Measurements from ENCODE around the gene XNDC1N.

- PRO-cap = no peak
- RAMPAGE, long total RNA, 2 experiments = no peak in any of the 2 experiments
These were observed 34.1 kb upstream of the CTTN start for GRCh38 chr11:70364293-70364557.

DNA sequence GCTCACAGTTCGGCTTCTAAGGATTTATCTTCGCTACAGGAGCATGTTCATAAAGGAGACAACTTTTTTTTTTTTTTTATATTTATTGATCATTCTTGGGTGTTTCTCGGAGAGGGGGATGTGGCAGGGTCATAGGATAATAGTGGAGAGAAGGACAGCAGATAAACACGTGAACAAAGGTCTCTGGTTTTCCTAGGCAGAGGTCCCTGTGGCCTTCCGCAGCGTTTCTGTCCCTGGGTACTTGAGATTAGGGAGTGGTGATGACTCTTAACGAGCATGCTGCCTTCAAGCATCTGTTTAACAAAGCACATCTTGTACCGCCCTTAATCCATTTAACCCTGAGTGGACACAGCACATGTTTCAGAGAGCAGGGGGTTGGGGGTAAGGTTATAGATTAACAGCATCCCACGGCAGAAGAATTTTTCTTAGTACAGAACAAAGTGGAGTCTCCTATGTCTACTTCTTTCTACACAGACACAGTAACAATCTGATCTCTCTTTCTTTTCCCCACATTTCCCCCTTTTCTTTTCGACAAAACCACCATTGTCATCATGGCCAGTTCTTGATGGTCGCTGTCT, 58.0 kb downstream of the CTTN start:
- PRO-cap = no peak
- RAMPAGE, long total RNA, 2 experiments = no peak in any of the 2 experiments

DNA sequence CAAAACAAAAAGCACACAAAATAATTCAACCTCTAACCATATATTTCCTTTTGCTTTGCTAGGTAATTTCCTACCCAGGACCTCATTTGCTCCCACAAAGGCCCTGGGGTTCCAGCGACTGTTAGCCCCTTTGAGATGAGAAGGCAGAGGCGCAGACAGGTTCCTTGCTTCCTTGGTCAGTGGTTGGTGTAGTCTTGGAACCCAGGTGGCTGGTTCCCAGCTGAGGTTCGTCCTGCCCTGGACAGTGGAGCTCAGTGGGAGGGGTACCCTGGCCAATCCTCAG, 61.6 kb downstream of the CTTN start:
- PRO-cap = no peak
- RAMPAGE, long total RNA, 2 experiments = no peak in any of the 2 experiments

DNA sequence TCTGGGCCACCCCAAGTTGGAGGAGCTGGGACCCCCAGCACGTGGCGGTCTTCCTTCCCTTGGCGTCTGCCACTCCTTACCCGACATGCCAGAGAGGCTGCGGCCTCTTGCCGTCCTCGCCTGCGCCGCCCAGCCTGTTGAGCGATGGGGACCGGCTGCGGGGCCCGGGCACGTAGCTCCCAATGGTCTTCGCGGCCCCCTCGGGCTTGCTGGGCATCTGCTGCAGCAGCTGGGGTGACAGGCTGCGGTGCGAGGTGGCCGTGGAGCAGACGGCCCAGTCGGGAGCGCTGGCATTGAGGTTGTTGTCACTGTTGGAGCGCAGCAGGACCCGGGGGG, 421.9 kb downstream of the CTTN start:
- PRO-cap = no peak
- RAMPAGE, long total RNA, 2 experiments = no peak in any of the 2 experiments

DNA sequence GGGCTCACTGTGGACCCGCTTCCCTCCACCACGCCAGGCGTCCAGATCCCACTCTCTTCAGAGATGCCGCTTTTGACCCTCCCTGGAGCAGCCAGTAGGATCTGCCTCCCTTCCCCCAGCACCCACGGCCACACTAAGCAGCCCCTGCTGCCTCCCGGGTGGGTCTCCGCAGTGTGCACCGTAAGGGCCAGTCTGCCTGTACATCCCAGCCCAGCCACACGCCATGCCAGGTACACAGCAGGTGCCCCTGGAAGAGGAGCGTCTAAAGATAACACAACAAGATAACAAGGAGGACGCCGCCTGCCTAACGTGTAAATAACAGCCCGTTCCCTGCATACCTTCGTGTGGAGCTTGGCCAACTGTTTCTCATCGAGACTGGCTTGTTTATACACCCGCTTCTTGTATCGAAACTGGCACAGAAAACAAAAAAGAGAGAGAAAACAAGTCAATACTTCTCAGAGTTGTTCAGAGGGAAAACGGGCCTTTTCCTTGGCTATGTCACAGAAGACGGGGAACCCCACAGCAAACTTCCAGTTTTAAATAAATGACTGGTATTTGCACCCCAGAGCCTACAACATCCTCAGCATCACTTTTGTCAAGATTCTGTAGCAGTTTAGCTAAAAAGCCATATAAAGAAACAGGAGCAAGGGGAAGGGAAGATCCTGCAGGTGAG, 139.3 kb downstream of the SHANK2 start:
- PRO-cap = no peak
- RAMPAGE, long total RNA, 2 experiments = no peak in any of the 2 experiments

DNA sequence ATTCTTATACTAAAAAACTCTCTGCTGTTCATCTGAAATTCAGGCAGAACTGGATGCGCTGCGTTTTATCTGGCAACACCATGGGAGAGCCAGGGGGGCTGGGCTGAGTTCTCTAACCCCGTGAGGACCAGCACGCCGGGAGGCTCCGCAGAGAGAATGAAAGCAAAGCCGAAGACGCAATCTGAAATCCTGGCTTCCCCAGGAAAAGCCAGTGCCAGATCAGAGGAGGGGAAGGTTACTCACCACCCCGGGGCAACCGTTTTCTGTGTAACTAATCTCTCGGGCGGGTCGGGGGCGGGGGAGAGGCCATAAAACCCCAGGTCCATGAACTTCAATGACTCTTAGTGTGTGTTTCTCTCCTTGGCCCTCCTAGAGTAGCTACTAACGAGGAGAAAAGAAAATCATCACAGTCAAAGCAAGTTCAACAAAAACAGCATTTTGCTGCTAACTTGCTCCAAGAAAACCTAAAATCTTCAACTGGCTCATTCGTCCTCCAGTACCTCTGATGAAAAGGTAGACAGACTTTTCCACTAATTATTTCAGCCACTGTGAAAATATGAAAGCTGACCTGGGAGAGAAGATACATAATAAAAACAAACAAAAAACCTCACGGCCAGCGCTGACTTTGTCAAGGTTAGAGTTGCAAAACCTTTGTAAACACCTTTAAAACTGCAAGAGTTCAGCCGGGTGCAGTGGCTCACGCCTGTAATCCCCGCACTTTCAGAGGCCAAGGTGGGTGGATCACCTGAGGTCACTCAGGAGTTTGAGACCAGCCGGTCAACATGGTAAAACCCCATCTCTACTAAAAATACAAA, 99.2 kb downstream of the SHANK2 start:
- PRO-cap = no peak
- RAMPAGE, long total RNA, 2 experiments = no peak in any of the 2 experiments

DNA sequence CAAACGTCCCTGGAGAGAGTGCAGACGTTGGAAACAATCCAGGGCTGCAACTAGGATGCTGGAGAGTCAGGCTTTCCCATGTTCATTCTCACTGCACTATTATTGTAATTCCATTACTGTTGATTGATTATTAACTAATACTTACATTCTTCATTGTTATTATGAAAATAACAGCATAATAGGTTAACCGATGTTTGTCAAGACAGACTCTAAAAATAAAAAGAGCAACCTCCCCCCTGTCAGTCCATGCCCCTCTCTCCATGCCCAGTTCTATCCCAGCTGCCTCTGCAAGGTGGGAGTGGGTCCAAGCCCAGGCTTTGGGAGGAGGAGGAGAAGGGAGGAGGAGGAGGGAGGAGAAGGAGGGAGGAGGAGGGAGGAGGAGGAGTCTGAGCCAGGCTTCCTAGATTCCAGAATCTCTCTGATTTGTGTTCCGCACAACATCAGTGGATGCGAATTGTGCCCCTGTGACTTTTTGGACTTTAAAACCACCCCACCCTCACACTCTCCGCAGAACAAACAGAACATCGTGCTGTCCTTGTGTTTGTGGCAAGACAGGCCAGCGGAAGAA, 16.1 kb upstream of the SHANK2 start:
- PRO-cap = no peak
- RAMPAGE, long total RNA, 2 experiments = no peak in any of the 2 experiments

DNA sequence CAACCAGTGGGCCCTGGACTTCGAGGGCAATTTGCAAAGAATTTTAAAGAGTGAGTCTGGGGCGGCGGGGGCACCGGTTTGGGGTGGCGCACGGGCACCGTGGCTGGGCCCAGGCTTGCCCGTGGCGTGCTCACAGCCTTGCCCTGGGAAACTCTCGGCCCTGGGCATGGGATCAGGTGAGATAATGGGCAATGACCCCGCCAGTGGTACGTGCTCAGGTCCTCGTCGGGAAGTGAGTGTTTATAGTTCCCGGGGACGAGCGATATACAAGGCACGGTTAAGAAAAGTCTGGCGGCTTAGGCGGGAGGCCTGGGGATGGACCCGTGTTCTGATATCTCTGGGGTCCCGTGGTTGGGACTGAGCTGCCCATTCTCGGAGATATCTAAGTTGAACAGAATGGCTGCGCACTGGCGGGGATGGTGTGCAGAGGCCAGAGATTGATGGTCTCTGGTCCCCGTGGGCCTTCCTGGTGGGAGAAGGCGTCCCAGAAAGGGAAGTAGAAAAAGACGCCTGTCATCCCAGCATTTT, 393 bp downstream of the NADSYN1 start:
- PRO-cap = no peak
- RAMPAGE, long total RNA, 2 experiments = no peak in any of the 2 experiments

DNA sequence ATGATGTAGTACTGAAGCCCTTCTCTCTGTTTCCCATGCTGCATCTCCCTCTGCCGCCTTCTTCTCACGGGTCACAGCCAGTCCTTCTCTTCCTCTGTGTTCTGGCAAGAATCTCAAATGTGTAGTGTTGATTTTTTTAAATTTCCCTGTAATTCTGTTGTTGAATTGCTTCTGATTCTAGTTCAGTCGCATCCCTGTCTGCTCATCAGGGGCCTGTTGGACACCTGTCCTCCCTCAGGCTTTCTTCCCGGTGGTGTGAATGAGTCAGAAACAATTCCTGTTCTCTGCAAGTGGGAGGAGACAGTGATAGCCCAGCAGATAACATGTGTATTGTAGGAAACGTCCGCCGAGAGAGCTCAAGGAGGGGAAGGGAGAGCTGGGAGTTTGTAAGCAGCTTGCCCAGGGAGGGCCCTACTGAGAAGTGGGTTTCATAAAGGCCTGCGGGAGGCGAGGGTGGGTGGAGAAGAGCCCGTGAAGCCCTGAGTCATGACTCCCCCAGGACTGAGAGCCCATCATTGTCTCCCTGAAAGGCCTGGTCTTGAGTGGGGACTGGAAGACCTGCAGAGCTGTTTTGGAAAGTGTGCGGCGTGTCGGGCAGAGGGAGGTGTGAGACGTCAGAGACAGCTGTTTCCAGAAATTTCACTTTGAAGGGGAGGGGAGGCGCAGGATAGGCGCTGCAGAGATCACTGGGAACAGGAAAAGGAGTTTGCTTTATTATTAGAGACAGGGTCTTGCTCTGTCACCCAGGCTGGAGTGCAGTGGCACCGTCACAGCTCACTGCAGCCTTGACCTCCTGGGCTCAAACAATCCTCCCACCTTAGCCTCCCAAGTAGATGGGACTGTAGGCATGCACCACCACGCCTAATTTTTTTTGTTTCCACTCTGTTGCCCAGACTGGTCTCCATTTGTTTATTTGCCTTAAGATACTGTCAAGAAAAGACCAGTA, 35.2 kb downstream of the NADSYN1 start:
- PRO-cap = no peak
- RAMPAGE, long total RNA, 2 experiments = no peak in any of the 2 experiments

DNA sequence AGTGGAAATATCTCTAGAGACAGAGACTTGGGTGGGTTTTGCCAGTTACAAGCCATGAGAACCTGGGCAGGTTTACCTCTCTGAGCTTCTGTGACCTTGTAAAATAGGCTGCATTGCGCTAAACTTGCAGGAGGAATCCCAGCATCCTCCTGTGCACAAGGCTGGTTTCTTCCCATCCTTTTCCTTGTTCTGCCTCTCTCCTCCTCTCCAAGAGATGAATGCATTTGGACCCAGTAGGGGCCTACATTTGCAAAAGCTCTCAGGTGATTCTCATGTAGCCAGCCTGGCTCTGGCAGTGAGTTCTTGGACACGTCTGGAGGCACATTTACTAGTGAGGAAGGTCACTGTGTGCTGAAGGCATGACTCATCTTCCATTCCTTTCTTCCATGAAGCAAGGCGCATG, 73.7 kb upstream of the KRTAP5-11 start:
- PRO-cap = no peak
- RAMPAGE, long total RNA, 2 experiments = no peak in any of the 2 experiments

DNA sequence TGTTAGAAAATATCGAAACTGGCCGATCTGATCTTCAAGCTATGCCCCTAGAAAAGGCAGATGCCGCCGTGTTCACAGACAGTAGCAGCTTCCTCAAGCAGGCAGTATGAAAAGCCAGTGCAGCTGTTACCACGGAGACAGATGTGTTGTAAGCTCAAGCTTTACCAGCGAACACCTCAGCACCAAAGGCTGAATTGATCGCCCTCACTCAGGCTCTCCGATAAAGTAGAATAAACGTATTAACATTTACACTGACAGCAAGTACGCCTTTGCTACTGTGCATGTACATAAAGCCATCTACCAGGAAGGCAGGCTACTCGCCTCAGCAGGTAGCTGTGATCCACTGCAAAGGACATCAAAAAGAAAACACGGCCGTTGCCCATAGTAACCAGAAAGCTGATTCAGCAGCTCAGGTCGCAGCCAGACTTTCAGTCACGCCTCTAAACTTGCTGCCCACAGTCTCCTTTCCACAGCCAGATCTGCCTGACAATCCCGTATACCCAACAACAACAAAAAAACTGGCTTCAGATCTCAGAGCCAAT, 122.8 kb upstream of the DEFB108B start:
- PRO-cap = no peak
- RAMPAGE, long total RNA, 2 experiments = no peak in any of the 2 experiments

DNA sequence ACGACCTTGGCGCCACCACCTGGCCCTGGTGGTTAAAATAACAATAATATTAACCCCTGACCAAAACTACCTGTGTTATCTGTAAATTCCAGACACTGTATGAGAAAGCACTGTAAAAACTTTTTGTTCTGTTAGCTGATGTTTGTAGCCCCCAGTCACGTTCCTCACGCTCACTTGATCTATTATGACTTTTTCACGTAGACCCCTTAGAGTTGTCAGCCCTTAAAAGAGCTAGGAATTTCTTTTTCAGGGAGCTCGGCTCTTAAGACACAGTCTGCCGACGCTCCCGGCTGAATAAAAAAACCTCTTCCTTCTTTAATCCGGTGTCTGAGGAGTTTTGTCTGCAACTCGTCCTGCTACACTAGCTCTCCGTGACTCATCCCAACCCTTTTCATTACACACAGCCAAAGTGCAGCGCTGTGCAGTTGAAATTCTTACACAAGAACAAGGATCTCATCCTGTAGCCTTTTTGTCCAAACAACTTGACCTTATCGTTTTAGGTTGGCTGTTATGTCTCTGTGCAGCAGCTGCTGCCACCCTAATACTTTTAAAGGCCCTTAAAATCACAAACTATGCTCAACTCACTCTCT, 83.8 kb upstream of the DEFB108B start:
- PRO-cap = no peak
- RAMPAGE, long total RNA, 2 experiments = no peak in any of the 2 experiments

- PRO-cap = bidirectional peak, plus-strand start at chr11:71787546, minus-strand start at chr11:71787283
- RAMPAGE, long total RNA, 2 experiments = no peak in any of the 2 experiments
These were observed 46.0 kb upstream of the DEFB108B start for GRCh38 chr11:71786932-71787434.

DNA sequence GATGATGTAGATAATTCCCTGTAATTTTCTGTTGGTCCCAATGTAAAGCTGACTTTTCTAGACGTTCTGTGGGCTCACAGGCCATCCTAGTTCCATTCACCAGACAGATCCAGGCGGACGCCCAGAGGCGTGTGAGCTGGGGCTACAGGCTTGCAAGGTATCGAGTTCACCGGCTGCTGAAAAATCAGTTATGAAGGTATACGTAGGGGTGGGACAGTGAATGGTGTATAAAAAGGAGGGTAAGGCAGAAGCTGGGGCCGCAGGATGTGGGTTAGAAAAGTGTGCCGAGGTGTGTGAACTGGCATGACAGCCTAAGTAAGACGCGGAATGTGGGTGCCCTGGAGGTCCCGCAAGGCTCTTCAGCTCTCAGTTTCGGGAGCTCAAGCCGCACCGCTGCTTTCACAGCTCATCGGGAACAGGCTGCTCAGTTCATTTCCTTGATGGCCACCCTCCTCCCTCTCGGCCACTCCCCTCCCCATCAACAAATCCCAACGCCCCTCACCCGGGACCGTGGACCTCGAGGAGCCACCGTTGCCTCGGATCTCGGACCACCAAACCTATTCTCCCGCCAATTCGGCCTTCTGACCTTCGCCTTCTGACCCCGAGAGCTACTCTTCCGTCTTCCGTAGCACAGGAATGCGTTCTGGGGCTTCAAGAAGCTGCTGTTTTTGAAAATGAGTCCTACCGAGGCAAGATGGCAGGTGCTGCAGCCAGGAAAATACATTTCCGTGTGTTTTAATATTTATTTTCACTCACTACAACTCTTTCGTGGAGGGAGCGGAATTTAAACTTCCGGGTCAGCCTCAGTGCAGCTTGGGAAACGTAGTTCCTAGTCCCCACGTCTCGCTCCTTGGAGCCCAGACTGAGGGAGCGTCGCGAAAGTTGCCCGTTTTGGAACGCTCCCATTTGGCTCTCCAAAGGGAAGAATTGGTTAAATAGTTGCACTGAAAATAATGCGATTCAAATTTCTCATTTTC, at the start of gene XNDC1N:
Gene XNDC1N (minus strand): TSS at position 732 of the 977 bp plus-strand sequence.
- PRO-cap = no peak
- RAMPAGE, long total RNA, 2 experiments = start-site peak on the minus strand in 1 of 2 experiments, centred at position 585 of the sequence, 29 reads per replicate

GRCh38 chr11:72001852-72002786, 3.4 kb downstream of the IL18BP start:
- PRO-cap = no peak
- RAMPAGE, long total RNA, 2 experiments = no peak in any of the 2 experiments

DNA sequence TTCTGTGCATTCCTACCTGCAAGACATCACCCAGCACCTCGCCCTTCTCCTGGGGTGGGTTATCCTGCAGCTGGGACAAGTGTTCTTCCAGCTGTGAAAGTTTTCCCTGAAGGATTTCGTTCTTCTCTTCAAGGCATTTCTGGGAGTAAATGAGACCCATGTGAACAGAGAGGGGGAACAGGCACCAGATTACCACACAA, 17.6 kb downstream of the IL18BP start:
- PRO-cap = no peak
- RAMPAGE, long total RNA, 2 experiments = no peak in any of the 2 experiments

DNA sequence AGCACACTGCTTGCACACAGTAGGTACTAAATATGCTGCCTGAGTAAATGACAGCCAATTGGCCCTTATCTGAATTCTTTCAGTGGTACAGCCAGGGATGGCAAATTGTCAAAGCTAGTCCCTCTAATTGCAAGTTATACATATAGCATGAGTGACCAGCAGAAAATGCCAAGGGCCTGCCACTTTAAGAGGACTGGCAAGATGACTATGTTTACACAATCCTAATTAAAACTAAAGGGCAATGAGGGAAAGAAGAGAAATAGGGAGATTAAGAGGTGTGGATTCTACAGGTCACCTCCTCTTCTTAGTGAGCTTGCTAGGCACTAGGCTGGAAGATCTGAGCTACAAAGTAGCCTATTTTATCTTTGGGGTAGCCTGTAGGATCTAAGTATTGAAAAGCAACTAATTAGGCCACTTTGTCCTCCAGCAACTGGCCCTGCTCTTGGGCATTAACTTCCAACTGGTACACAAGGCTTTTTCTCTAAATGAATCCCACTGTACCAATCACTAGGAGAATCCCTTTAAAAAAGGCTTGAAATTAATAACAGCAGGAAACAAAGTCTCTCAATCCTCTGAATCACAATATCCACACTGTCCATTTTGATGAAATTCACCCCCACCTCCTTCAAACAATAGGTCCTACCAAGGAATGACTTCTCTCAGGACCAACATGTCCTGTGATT, 13.4 kb downstream of the NUMA1 start:
- PRO-cap = no peak
- RAMPAGE, long total RNA, 2 experiments = no peak in any of the 2 experiments

- PRO-cap = no peak
- RAMPAGE, long total RNA, 2 experiments = no peak in any of the 2 experiments
These were observed 1.6 kb downstream of the NUMA1 start for GRCh38 chr11:72078412-72079398.

DNA sequence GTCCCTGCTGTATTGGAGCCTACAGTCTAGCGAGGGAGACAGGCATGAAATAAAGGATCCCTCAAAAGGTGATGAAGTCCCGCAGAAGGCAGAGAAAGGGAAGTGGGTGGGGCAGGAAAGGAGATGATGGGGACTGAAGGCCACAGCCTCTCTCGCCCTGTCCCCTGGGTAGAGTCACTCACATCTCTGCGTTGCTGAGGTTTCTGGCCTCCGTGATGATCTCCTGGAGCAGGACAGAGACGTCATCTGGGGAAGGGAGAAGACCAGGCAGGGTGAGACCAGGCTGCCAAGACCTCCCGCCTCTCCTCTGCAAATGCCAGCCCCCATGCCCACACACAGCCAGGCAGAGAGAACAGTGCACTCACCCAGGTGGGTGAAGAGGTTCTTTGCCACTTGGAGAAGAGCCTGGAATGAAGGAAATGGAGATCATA, 89.0 kb downstream of the PDE2A start:
- PRO-cap = no peak
- RAMPAGE, long total RNA, 2 experiments = no peak in any of the 2 experiments

GRCh38 chr11:72707504-72707810, 33.2 kb upstream of the PDE2A start:
- PRO-cap = no peak
- RAMPAGE, long total RNA, 2 experiments = no peak in any of the 2 experiments

Data from body of pancreas (tissue), 2 donors.